Bronchus fibroblast of lung (primary cell): ENCODE results near the genes FRG2C, OR5H14 and OR5H15.

- RAMPAGE, long total RNA = no peak
Observed at GRCh38 chr3:73623723-73624011, 1.1 kb downstream of the PDZRN3 start.

- RAMPAGE, long total RNA = no peak
Observed at GRCh38 chr3:73624012-73624853, 508 bp downstream of the PDZRN3 start.

DNA sequence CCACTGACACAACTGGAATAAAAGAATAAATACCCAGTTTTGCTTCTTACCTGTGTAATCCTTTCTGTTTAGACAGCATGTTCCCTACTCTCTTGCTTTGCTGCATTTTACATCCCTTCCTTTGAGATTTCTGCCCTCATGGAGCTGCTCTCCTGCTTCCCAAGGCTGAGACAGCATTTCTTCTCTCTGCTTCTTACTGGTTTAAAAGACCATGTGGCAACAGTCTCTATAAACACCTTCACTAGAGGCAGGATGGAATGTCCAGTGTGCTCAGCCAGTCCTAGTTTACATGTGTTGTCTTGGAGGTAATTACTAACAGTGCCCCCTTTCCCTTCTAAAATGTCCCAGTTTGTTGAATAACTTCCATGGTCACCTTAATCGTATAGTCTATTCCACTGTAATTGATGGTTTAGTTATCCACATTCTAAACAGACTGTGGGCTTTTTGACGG is 262.3 kb downstream of the CNTN3 start:
- RAMPAGE, long total RNA = no peak

GRCh38 chr3:74613521-74614212 is 792 bp downstream of the CNTN3 start:
- RAMPAGE, long total RNA = no peak

GRCh38 chr3:75664137-75664491 is at the start of gene FRG2C:
FRG2C (plus strand) TSS chr3:75664328.
- RAMPAGE, long total RNA = no peak

GRCh38 chr3:78096256-78096508 is 1056.3 kb downstream of the ROBO2 start:
- RAMPAGE, long total RNA = no peak

- RAMPAGE, long total RNA = no peak
Observed at GRCh38 chr3:78759232-78759629, 1008.6 kb downstream of the ROBO1 start.

DNA sequence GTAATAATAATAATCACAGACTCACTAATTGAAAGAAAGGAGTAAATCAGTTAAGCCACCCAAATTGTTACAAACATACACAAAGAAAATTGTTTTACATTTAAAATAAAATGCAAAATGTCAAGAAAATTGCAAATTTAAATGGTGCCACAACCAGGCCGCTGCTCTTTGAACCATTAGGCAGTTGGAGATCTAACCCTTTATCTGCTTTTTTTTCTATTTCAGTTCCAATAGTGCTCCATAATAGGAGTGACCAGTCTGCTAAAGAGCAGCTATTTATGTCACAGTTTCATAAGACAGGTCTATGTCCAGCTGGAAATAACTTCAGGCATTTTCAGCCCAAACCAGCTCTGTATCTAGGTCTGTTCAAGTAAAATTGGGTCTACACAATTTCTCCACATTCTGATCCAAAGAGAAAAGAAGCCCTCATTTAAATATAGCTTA is 887.3 kb downstream of the ROBO1 start:
- RAMPAGE, long total RNA = no peak

- RAMPAGE, long total RNA = no peak
Observed at GRCh38 chr3:78938151-78939013, 829.4 kb downstream of the ROBO1 start.

DNA sequence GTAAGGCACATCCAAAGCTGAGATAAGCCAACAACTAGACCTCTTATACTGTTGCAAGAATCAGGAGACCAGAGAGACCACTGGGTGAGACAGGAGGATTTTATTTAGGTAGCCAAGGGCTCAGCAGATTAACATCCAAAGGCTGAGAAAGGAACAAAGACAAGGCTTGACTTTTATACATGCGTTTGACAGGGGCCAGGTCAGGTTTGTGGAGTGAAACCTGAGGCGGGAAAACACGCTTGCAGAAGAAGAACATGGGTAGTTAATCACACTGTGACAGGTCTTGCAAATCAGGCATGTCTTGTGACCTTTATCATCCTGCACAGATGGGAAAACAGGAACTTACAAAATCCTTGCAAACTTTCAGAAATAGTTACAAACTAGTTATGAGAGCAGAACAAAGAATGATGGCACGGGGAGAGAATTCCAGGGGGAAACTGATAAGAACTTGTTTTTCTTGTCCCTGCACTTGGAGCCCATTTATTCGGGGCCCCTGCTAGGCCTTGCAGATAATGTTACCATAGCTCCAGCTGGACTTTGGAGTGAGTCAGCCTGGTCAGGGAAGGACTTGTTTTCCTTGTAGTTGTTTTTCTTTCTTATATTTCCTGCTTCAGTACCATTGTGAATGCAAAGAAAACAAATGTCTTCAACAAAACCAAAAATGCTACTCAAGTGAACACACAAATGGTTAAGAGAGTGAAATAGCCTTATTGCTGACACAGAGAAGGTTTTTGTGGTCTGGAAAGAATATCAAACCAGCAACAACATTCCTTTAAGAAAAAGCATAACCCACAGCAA is 965.8 kb upstream of the ROBO1 start:
- RAMPAGE, long total RNA = no peak

DNA sequence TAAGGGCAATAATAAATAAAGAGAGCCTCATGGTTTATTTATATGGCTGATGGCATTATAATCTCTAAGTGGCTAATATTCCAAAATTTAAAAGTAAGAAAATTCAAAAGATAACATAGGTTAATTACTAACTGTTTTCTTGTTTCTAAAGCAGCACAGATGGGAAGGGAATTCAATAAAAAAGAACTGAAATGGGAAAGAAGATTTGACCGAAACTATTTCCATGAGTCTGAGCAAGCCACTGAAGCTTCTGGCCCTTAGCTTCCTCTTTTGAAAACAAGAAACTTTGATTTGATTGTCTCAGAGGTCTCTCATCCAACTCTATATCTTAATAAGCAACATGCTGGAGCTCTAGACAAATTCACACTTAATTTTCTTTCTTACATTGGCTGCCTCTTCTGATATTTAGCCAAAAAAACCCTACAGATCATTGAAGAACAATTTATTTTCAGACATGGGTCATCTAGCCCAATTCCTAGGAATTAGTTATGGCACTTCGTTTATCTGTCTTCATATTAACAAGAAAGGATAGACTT is 6.1 kb downstream of the VGLL3 start:
- RAMPAGE, long total RNA = no peak

DNA sequence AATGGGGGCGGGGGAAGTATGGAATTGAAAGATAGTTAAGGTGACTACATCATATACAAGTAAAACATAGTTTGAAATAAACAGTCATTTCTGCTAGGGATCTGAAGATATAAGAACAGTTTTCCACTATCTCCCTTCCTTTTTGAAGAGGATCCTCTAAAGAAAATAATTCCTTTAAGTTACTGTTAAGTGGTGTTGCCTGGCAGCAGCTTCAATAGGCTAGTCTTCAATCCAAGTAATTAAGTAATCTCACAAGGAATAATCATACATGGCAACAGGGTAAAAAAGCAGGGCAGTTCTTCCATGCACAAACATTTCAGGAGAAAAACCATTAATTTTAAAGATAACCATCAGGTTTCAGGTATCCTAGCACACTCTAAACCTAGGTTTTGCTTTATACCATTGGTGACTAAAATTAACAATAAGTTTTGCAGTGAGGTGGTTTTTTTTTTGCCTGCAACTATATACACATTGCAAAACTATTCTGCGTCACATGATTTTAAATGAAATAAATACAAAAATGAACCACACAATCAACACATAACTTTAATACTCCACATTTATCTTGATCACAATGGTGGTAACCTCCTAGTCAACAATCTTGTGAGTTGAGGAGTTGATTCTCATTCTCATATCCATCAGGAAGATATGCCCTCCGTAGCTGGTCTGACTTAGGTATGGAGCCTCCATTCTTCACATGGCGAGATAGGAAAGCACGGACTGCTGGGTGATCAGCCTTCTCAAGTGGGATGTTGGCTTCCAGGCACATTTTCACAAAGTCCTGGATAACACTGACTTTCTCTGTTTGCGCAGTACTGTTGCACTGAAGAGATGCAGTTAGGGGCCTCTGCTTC is 3.7 kb downstream of the CGGBP1 start:
- RAMPAGE, long total RNA = no peak

DNA sequence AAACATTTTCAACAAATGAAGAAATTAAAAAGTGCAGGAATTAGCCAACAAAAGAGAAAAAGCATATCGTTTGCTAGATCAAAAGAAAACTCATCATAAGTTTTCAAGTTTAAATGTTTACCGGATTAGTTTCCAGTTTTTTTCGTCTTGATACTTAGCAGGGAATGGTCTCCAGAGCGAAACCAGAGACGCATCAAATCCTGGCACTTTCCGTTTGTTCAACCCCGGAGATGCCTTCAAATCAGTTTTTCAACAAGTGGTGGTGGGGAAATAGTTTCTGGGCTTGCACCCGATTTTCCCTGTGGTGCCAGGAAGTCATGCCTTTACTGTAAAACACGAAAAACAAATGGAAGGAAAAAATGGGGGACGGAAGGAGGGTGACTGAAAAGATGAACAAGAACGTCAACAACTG is 901 bp downstream of the CGGBP1 start:
- RAMPAGE, long total RNA = no peak

- RAMPAGE, long total RNA = no peak
Observed at GRCh38 chr3:88189109-88189710, 39.5 kb downstream of the C3orf38 start.

- RAMPAGE, long total RNA = no peak
Observed at GRCh38 chr3:88912384-88913052, 194.9 kb upstream of the EPHA3 start.

DNA sequence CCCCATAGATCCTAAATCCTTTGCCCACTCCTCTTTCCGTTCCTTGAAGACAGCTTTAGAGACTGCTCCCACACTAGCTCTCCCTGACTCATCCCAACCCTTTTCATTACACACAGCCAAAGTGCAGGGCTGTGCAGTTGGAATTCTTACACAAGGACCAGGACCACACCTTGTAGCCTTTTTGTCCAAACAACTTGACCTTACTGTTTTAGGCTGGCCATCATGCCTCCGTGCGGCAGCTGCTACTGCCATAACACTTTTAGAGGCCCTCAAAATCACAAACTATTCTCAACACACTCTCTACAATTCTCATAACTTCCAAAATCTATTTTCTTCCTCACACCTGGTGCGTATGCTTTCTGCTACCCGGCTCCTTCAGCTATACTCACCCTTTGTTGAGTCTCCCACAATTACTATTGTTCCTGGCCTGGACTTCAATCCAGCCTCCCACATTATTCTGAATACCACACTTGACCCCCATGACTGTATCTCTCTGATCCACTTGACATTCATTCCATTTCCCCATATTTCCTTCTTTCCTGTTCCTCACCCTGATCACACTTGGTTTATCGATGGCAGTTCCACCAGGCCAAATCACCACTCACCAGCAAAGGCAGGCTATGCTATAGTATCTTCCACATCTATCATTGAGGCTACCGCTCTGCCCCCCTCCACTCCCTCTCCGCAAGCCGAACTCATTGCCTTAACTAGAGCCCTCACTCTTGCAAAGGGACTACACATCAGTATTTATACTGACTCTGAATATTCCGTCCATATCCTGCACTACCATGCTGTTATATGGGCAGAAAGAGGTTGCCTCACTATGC is 31.9 kb downstream of the PROS1 start:
- RAMPAGE, long total RNA = no peak

DNA sequence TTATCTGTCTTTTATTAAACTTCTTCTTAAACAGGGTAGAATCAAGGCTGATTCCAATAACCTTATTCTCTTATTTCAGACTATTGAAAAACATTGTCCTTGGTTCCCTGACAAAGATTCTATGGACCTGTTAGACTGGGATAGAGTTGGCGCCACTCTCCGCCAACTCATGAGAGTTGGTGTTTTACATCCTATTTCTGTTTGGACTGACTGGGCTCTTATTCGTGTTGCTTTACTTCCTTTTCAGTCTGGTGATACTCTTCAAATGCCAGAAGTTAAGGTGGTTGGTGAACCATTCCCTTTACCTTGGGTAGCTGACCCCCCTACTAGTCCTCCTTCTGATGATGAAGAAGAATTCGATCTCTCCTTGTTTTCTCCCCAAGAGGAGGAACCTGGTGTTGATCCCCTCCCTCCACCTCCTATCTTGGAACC is 585.4 kb downstream of the NSUN3 start:
- RAMPAGE, long total RNA = no peak

DNA sequence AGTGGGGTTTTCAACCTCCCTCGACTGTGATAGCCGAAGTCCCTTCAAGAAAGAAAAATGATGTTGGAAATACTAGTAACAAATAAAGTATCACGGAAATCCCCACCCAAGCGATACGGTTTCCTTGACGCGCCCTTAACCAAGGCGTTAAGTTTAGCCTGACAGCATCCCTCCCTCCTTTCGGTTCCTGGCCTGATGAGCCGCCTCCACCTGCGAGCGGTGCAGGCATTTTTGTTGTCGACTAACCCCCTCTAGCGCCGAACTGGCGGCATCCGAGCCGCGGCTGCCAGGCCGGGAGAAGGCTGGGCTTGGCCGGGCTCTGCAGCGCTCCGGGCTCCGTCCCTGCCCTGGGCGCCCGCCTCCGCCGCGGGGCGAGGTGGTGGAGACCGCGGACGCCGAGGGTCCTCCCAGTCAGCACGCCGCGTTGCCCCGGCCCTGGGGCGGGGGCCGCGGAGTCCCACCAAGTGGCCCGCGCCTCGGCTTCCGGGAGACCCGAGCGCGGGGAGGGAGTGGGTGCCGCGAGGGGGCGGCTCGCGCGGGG is 1.3 kb upstream of the EPHA6 start:
- RAMPAGE, long total RNA = no peak

- RAMPAGE, long total RNA = no peak
Observed at GRCh38 chr3:98147184-98147578, at the start of gene OR5H14. OR5H14 (plus strand) TSS chr3:98147479.

GRCh38 chr3:98166507-98166992 is at the start of gene OR5H15:
OR5H15 (plus strand) TSS chr3:98166696.
- RAMPAGE, long total RNA = no peak